Gallbladder (tissue), 1 donor: ENCODE data around the genes CANX and SQSTM1.

- PRO-cap, result no peak
Observed at GRCh38 chr5:178115092-178115842, 1.9 kb downstream of the N4BP3 start.

- PRO-cap, result no peak
Observed at GRCh38 chr5:178121469-178122112, 8.3 kb downstream of the N4BP3 start.

- PRO-cap, result no peak
Observed at GRCh38 chr5:178123414-178123932, 7.3 kb upstream of the RMND5B start.

DNA sequence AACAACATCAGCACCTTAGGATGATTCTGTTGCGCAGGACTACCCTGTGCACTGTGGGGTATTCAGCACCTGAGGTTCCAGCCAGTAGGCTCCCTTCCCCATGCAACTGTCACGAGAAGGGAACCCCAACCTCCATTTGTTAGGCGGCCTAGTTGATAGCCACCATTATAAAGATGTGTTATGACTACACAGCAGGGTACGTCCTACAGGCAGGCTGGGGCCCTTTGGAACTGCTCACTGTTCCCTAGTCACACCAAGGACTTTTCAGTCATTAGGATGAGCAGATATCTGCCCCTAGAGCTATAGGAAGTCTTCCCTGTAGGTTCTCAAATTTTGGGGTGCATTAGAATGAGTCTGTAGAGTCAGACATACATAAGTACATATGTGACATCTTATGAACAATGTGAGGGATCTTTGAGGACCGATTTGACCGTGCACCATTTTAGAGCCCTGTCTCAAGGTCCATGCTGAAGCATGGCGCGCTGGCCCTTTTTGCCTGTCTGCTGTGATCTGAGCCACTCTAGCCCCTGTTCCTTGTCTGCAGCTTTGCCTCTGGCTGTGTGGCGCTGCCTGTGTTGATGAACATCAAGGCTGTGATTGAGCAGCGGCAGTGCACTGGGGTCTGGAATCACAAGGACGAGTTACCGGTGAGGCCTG lies 6.6 kb downstream of the NHP2 start:
- PRO-cap, result no peak

GRCh38 chr5:178182142-178182638 lies 5.0 kb downstream of the GMCL2 start:
- PRO-cap, result no peak

GRCh38 chr5:178209593-178210338 lies 5.4 kb downstream of the HNRNPAB start:
- PRO-cap, result no peak

DNA sequence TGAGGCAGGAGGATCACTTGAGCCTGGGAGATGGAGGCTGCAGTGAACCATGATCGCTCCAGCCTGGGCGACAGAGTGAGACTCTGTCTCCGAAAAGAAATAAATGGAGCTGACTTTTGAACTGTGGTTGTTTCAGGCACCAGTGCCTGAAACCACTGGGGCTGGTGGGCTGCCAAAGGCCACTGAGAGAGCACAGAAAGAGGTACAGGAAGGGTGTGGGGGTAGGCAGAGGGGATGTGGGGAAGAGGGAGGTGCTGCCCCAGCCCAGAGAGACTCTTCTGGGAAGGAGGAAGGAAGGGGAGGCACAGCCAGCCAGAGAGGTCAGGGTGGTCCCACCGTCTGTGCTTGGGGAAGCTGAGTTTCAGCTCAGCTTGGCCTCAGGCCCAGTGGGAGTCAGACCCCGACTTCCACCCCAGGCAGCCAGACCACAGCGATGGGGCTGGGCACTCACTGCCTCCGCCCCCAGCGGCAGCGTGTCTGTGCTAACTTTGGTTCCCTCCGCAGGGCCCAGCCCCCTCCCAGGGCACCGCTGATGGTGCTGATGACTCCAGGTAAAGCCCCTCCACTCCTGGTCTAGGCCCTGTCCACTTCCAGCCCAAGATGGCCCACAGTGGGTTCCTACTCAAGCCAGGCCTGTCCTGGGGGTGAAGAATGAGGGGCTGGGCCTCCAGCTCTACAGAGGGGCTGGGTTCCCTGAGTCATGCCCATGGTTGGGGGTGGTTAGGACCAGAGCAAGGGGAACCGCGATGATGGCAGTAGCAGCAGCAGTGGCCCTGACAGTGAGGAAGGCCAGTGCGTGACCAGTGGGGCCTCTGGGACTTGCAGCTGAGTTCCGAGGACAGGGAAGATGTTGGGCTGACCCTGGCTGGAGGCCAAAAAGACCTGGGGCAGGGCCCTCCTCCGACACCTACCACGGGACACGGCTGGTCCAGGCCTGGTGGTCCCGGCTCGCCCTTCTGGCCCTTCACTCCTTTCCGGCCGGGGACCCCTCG lies 8.8 kb upstream of the PHYKPL start:
- PRO-cap, result no peak

GRCh38 chr5:178832387-178832953 lies 27.3 kb upstream of the ZNF354B start:
- PRO-cap, result no peak

- PRO-cap, result no peak
Observed at GRCh38 chr5:178995047-178995309, 142 bp downstream of the GRM6 start.

DNA sequence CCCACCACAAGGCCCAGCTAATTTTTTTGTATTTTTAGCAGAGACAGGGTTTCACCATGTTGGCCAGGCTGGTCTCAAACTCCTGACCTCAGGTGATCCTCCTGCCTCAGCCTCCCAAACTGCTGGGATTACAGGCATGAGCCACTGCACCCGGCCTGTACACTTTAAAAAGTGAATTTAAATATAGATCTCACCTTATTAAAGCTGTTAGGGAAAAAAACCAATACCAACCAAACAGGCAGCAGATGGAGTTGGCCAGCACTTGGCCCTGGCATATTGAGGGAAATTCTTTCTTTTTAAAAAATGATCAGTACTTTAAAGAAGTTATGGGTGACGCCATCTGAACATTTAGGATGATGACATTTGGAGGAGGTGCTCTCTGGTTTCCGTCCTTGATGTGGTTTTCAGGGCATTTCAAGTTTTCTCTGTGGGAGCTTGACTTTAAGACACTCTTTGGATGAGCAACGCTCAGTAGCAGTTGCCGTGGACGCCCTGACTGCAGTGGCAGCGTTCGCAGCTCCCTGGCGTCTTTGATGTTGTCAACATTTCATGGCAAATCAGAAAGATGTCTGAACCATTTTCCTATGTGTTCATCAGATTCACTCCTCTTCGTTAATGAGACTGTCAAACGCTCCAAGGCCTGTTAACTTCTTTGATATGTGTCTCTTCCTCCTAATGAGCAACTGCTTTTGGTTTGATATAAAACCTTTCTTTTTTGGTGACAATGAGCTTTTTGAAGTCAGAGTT lies 86.0 kb downstream of the ZNF354C start:
- PRO-cap, result no peak

DNA sequence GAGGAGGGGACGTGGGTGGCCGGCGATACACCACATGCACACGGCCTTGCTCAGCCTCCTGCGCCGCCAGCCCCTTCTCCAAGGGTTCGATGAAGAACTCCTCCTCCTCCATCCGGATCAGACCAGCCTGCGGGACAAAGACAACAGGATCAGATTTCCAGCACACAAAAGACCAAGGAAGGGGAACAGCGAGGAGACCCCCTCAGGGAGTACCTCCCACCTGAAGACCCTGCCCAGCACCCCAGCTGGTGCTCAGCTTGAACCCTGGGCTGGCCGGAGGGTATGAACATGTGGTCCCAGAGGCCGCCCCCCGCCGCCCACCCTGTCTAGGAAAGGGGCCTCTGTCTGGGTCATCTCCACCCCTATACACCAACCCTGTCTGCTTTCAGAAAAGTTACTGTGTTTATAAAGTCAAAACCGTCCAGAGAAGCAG lies 72.3 kb downstream of the ADAMTS2 start:
- PRO-cap, result no peak

GRCh38 chr5:179379256-179379524 lies 33.9 kb upstream of the ADAMTS2 start:
- PRO-cap, result unidirectional peak, plus-strand start at chr5:179379322

DNA sequence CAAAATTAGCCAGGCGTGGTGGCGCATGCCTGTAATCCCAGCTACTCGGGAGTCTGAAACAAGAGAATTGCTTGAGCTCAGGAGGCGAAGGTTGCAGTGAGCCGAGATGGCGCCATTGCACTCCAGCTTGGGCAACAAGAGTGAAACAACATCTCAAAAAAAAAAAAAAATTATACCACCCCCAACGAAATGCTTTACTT lies 8.0 kb downstream of the RUFY1 start:
- PRO-cap, result no peak

DNA sequence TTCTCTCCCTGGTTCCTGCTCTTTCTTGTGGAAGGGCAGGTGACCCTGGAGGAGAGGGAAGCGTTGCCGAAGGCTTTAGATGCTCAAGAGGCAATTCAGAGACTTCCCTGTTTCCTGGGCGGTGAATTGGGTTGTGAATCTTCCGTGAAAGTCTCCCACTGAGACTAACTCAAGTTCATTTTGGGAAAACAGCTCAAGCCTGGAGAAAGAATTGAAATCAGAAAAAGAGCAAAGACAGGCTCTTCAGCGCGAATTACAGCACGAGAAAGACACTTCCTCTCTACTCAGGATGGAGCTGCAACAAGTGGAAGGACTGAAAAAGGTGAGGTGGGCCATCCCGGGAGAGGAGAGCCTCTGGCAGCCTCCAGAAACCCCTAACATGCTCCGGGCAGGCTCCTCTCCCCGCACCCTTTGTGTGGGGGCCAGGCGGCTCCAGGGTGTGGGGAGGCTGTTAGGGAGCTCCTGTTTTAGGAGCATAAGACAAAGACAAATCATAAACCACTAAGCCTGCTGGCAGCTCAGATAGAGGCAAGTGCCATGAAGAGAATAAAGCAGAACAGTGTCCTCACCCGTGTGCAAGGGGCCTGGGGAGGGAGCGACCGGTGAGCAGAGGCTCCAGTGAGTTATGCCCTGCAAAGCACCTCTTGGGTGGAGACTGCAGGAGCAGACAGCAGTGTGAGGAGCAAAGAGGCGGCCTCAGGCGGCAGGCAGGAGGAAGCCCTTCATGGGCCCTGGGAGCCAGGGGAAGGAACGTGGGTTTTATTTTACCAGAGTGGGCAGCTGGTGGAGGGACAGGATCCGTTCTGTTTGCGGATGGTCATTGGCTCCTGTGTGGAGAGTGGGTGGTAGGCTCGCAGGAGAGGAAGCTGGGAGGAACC lies 24.7 kb downstream of the HNRNPH1 start:
- PRO-cap, result no peak

DNA sequence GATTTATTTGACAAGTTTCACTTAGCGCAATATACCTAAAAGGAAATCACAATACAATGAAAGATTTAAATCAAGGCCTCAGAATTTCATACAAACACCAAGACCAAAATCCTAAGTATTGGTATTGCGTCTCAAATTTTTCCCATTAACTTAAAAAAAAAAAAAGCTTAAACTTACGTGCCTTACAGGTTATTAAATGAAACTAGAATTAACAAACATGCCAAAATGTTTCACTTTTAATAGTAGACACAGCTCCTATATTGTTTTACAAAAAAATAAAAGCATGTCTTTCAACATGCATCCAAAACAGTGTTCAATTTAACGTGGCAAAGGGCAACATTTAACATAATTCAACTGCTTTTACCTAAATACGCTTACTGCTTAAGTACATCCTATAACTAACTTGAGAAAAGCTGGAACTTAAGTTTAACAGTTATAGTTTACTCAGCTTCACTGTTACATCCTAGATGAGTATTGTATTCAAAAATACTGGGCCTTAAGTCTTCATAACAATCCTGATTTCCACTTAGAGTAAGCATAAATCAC lies 9.2 kb downstream of the HNRNPH1 start:
- PRO-cap, result no peak

- PRO-cap, result no peak
Observed at GRCh38 chr5:179616710-179617286, 6.7 kb downstream of the HNRNPH1 start.

- PRO-cap, result bidirectional peak, plus-strand start at chr5:179698977, minus-strand start at chr5:179698582
Observed at GRCh38 chr5:179698835-179699496, at the start of gene CANX. Gene CANX (plus strand): TSS chr5:179698967.

- PRO-cap, result no peak
Observed at GRCh38 chr5:179759887-179760502, 27.4 kb downstream of the MAML1 start.

- PRO-cap, result bidirectional peak, plus-strand start at chr5:179796727, minus-strand start at chr5:179796558
Observed at GRCh38 chr5:179796450-179796867, 2.7 kb downstream of the LTC4S start.

DNA sequence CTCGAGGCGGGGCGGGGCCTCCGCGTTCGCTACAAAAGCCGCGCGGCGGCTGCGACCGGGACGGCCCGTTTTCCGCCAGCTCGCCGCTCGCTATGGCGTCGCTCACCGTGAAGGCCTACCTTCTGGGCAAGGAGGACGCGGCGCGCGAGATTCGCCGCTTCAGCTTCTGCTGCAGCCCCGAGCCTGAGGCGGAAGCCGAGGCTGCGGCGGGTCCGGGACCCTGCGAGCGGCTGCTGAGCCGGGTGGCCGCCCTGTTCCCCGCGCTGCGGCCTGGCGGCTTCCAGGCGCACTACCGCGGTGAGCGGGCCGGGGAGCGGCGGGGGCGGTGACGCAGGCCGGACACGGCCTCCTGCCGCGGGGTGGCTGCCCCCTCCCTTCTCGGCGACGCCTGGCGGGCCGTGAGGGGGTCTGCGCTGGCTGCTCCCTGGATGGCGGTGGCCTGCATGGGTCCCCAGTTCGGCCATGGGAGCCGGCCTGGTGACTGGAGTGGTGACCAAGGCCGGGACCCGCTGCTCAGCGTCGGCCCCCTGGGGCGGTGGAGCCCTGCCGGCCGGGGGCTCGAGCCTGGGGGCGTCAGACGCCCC lies at the start of gene SQSTM1:
Gene SQSTM1, plus strand, starts transcription at position 61 of the 584 bp plus-strand sequence.
- PRO-cap, result bidirectional peak, plus-strand start at position 61 of the sequence, minus-strand start outside the sequence